Measurements from ENCODE around the genes SLC25A5, UBE2A and GLUD2.

DNA sequence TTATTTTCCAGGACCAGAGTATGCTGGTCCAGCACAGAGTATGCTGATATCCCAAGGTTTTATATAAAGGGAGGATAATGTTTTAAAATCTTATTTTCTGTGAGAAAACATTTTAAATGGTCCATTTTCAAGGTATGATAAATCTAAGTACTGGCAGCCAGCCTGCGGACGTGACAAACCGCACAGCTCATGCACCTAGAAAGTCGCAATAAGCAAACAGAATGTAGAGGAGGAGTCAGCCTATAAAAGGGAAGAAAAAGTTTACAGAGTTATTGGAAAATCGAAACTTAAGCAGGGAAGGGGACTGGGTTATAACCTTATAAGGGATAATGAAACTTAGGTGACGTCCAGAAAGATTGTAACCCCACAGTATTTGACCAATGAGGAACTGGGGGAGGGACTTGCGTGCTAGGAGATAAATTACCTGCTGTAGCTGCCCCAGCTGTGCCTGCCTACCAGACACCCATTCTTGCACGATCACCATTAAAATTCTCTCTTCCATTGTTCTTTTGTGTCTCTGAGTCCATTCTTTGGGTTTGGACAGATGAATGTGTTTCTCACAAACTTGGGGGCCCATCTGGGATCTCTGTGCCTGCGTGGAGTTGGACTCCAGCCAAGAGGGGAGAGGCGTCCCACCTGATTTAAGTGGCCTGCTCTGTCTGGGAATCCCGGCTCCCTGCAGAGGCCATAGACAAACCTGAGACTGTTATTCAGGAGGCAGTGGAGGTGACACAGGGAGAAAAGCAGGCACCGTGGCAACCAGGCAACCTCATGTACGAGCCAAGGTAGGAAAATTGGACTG lies 61.0 kb downstream of the ZCCHC12 start:
- PRO-cap, result no peak
- RAMPAGE, long total RNA, 3 experiments, result no peak in any of the 3 experiments

DNA sequence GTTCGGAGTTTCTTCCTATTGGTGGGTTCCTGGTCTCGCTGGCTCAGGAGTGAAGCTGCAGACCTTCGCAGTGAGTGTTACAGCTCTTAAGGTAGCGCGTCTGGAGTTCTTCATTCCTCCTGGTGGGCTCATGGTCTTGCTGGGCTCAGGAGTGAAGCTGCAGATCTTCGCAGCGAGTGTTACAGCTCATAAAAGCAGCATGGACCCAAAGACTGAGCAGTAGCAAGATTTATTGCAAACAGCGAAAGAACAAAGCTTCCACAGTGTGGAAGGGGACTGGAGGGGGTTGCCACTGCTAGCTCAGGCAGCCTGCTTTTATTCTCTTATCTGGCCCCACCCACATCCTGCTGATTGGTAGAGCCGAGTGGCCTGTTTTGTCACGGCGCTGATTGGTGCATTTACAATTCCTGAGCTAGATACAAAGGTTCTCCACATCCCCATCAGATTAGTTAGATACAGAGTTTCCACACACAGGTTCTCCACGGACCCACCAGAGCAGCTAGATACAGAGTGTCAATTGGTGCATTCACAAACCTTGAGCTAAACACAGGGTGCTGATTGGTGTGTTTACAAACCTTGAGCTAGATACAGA lies 28.5 kb upstream of the PGRMC1 start:
- PRO-cap, result no peak
- RAMPAGE, long total RNA, 3 experiments, result no peak in any of the 3 experiments

GRCh38 chrX:119390129-119390468 lies 9.0 kb upstream of the SLC25A43 start:
- PRO-cap, result no peak
- RAMPAGE, long total RNA, 3 experiments, result no peak in any of the 3 experiments

GRCh38 chrX:119468017-119468948 lies at the start of gene SLC25A5:
SLC25A5 (plus strand) TSS chrX:119468444.
- PRO-cap, result bidirectional peak, plus-strand start at chrX:119468445, minus-strand start at chrX:119468249
- RAMPAGE, long total RNA, 3 experiments, result start-site peak on the plus strand in 2 of 3 experiments, at chrX:119468442-119468450 at its widest, 185 to 317 reads per replicate

DNA sequence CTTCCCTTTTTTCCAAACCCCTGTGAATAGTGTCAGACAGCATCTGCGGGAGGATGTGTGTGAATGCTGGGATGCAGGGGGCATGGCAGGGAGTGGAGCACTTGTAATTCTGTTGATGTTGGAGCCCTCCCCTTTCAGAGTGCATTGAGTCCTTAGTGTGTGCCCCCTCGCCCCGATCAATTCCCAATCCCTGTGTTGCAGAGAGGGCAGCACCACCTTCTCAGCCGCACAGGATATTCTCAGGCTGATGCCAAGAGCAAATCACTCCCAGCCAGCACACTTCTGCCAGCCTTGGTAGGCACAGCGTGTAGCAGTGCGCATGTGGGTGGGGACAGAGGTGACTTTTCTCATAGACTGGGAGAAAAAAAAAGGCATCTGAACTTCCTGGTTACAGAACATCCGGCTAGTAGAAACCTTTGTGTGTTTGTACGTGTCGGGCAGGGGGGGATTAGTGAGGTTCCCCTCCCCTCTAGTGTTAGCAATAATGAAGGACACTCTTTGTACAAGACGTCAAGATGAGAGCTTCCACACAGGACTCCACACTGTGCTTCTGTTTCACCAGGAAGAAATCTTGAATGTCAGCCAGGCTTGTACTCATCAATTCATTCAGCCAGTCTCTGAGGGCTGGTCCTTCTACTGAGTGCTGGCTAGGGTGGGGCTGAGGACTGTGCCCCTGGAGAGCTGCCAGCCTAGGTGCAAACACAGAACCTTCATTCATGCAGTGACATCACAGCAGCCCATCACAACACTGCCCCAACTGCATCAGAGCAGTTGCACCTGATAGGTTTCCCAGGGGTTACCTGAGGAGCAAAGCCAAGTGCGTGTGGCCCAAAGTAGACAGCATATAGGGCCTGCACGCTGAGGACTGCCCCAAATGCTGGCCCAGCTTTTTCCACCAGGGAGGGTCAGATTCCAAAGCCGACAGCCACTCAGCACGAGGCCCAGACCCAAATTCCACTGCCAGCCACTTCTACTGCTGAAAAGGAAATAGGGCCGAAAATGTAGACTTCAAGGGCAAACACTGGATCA lies 34.6 kb downstream of the SLC25A5 start:
- PRO-cap, result no peak
- RAMPAGE, long total RNA, 3 experiments, result no peak in any of the 3 experiments

- PRO-cap, result bidirectional peak, plus-strand start at chrX:119574565, minus-strand start at chrX:119574384
- RAMPAGE, long total RNA, 3 experiments, result start-site peak on the plus strand in 3 of 3 experiments, at chrX:119574534-119574946 at its widest, 46 to 413 reads per replicate
Observed at GRCh38 chrX:119574273-119575461, at the start of gene UBE2A. UBE2A (plus strand) TSS chrX:119574563.

GRCh38 chrX:119654940-119655649 lies 37.9 kb downstream of the SEPTIN6 start:
- PRO-cap, result no peak
- RAMPAGE, long total RNA, 3 experiments, result no peak in any of the 3 experiments

DNA sequence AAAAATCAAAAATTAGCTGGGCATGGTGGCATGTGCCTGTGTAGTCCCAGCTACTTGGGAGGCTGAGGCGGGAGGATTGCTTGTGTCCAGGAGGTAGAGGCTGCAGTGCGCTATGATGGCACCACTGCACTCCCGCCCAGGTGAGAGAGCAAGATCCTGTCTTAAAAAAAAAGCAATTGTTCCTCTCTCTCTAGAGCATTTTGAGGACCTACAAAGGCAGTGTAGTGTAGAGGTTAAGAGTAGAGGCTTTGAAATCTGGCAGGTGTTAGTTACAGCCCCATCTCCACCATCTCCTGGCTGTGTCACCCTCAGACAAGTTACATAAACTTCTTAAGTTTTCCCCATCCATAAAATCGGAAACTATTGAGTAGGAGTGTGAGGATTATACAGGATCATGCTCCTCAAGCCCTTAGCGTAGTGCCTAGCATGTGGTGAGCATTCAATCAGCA lies 16.3 kb downstream of the SEPTIN6 start:
- PRO-cap, result no peak
- RAMPAGE, long total RNA, 3 experiments, result no peak in any of the 3 experiments

- PRO-cap, result no peak
- RAMPAGE, long total RNA, 3 experiments, result no peak in any of the 3 experiments
Observed at GRCh38 chrX:119681950-119682979, 10.7 kb downstream of the SEPTIN6 start.

DNA sequence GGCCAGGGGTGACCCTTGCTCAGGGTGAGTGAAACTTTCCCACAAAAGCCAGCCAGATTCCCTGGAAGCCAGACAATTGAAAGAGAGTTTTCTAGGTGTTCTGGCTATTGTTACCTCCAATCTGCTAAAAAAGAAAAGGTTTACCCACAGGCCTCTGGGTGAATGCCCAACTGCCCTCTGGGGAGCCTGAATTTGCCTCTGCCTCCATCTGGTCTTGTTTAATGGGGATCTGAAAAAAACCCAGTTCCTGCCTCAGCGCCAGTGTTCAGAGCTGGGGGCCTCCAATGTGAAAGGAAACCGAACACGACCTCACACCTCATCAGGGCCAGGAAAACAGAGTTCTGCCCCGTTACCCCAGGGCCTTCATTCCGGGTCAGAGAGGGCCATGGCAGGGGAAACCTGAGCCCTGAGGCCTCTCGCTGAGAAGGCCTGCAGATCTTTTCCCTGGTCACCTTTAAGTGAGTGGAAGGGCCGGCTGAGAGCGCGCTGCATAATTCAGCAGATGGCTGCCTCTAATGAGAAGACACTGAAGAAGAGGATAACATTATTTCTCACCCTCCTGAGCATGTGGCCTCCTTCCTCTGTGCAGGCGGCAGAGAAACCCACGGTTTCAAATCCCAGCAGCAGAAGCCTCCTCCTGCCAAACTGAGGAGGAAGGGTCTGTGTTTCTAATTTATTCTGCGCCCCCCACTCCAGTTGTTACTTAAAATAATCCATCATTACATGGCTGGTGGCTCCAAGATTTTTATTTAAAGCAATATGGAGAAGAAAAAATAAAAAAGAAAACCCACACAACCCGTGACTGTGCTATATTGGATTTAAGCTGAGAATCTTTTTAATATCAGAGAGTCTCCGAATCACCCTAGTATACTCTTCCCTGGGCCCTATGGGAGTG lies 6.7 kb downstream of the SEPTIN6 start:
- PRO-cap, result no peak
- RAMPAGE, long total RNA, 3 experiments, result no peak in any of the 3 experiments

GRCh38 chrX:119691727-119693007 lies 801 bp downstream of the SEPTIN6 start:
- PRO-cap, result unidirectional peak, plus-strand start at chrX:119692375
- RAMPAGE, long total RNA, 3 experiments, result no peak in any of the 3 experiments

DNA sequence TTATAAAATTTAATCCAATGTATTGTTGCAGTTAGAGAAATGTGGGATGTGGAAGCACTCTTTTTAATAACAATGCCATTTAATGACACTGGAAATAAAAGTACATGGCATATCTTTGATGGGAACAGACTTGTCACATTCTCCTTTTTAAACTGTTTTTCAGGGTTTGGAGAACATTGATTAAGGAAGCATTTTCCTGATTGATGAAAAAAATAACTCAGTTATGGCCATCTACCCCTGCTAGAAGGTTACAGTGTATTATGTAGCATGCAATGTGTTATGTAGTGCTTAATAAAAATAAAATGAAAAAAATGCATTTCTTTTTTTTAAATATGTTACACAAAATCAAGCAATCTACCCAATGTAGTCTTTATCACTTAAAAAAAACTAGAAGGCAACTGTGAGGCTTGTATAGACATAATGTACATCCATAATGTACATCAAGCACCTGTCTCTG lies 4.7 kb downstream of the NDUFA1 start:
- PRO-cap, result no peak
- RAMPAGE, long total RNA, 3 experiments, result no peak in any of the 3 experiments

DNA sequence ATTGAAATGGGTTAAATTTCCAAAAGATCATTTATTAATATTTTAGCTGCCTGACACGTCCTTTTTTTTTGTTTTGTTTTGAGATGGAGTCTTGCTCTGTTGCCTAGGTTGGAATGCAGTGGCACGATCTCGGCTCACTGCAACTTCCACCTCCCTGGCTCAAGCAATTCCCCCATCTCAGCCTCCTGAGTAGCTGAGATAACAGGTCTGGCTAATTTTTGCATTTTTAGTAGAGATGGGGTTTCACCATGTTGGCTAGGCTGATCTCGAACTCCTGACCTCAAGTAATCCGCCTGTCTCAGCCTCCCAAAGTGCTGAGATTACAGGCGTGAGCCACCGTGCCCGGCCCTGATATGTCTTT lies 18.1 kb downstream of the NKAP start:
- PRO-cap, result no peak
- RAMPAGE, long total RNA, 3 experiments, result no peak in any of the 3 experiments

- PRO-cap, result no peak
- RAMPAGE, long total RNA, 3 experiments, result no peak in any of the 3 experiments
Observed at GRCh38 chrX:119990348-119990940, 46.9 kb upstream of the NKAP start.

GRCh38 chrX:120035683-120036540 lies 41.6 kb downstream of the RHOXF2B start:
- PRO-cap, result no peak
- RAMPAGE, long total RNA, 3 experiments, result no peak in any of the 3 experiments

DNA sequence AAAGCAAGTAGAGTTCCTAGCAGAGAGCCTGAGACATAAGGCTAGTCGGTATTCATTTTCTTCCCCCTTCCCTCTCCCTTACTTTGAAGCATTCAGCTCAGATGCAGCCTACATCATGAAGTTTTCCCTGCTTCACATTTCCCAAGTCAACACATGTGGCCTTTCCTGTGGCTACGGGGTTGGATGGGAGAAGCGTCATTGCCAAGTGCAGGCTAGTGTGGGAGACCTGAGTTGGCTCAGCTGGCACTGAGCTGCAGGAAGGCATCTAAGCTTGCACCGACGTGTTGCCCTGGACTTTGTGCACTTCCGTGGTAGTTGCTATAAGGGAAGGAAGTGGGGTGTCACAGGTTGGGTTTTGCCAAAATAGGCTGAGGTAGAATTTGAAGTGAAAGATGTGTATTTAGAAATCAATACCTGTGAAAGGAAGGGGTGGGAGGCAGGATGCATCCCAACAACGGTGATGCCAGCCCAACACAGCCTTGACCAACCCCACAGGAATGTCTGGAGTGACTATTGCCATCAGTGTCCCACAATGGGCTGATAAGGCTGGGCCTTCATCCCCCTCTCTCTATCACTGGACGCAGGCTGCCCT lies 18.9 kb upstream of the LAMP2 start:
- PRO-cap, result no peak
- RAMPAGE, long total RNA, 3 experiments, result no peak in any of the 3 experiments

DNA sequence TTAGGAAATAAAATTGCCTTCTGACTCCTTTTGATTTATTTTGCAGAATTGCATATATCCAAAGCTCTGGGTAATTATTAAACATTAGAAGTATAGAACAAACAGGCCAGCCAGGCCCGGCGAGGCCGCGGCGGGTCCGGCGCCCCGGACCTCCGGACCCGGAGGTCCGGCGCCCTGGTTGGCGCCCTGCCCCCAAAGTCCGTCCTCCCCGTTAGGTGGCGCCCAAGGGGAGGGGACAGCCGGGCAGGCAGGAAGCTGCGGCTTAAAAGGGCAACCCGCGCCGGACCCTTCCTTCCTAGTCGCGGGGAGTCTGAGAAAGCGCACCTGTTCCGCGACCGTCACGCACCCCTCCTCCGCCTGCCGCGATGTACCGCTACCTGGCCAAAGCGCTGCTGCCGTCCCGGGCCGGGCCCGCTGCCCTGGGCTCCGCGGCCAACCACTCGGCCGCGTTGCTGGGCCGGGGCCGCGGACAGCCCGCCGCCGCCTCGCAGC lies at the start of gene GLUD2:
TSS of gene GLUD2 (plus strand) at position 291 of the 492 bp plus-strand sequence.
- PRO-cap, result no peak
- RAMPAGE, long total RNA, 3 experiments, result no peak in any of the 3 experiments

DNA sequence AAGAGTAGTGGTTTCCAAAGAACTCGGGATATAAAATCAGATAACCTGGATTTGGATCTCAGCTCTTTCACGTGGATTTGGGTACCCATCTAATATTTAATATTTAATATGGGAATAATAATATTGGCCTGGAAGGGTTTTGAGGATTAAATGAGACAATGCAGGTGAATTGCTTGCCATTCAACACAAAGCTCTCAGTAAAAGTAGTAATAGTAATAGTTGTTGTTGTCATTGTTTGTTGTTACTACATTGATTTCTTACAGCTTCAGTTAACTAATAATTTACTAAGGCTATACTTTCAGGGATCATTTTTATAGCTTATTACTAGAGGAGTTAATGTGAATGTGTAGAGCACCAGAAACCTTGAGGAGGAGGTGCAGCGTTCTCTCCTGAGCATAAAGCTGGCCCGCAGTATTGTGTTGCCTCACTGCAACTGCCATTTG lies 343.9 kb upstream of the GRIA3 start:
- PRO-cap, result no peak
- RAMPAGE, long total RNA, 3 experiments, result no peak in any of the 3 experiments

GRCh38 chrX:123185080-123185527 lies 1.0 kb downstream of the GRIA3 start:
- PRO-cap, result no peak
- RAMPAGE, long total RNA, 3 experiments, result no peak in any of the 3 experiments

DNA sequence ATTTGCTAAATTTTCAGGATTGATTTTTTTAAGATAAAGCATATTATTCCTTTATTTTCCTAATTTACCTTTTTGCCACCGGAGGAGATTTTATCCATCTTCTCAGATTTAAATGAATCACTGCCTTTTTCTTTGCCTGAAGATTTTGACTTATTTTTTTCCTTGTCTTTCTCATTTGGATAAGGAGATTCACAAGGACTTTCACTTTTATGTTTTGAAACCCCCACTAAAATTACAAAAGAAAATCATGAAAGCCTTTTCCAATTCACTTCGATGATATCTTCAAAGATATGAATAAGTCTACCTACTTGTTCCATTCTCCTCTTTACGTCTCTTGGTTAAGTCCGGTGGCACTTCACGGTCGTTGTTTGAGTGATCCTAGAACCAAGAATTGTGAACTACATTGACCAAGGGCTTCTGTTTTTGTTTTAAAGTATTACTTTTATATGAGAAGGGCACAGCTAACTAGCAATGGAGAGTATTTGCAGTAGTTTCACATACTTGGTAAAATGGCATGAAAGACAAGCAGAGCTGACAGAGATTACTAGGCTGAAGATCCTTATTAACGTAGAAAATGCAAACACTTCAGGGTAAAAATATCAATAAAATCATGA lies 119.4 kb downstream of the THOC2 start:
- PRO-cap, result no peak
- RAMPAGE, long total RNA, 3 experiments, result no peak in any of the 3 experiments

All from gastrocnemius medialis (tissue), 3 donors.